Gastroesophageal sphincter (tissue), 4 donors: ENCODE data around the genes UGCG and PTBP3.

- PRO-cap, result bidirectional peak, plus-strand start at chr9:111037648, minus-strand start at chr9:111037522
- RAMPAGE, long total RNA, 4 experiments, result no peak in any of the 4 experiments
Observed at GRCh38 chr9:111037166-111037701, 1.0 kb downstream of the LPAR1 start.

GRCh38 chr9:111361993-111362590, 32.1 kb upstream of the OR2K2 start:
- PRO-cap, result no peak
- RAMPAGE, long total RNA, 4 experiments, result no peak in any of the 4 experiments

DNA sequence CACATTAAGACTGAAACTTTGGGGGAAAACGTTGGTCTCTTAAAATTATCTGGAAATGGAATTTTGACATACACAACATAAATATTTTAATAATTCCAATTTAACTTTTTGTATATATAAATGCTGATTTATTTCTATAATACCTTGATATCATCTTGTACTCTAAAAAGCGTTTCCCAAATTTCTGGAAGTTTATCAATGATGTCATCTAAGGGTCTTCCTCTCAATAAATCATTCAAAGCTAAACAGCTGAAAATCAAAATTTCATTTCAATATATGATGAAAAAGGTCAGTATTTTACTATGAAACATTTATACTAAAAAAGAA, 55.1 kb upstream of the OR2K2 start:
- PRO-cap, result no peak
- RAMPAGE, long total RNA, 4 experiments, result no peak in any of the 4 experiments

DNA sequence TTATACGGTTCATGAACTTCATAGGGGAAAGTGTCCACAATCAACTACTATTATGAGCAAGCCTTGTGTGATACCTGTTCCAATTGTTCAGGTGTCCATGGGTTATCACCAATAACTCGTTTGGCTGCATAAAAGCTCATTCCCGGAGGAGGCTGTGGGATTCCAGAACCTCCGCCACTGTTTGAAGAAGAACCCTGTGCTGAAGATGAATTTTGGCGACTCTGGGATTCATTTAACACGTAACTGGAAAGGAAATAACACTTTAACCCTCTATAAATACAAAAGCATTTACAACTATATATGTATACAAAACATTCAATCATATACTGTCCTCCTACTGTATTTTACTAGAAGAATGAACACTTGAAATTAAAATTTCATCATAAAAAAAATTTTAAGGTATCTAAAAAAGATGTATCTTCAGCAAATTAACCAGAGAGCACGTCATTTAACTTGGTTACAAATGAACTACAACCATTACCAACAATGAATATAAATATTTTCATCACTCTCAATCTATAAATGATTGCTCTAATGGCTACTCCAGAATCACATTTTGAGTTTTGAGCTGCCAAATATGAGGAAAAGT, 47.2 kb downstream of the ECPAS start:
- PRO-cap, result no peak
- RAMPAGE, long total RNA, 4 experiments, result no peak in any of the 4 experiments

DNA sequence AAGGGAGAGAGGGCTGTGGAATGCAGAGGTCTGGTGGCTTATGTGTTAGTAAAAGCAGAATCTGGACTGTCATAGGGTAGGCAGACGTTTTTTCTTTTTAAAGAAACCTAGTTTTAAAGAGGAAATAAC, 1.2 kb downstream of the GNG10 start:
- PRO-cap, result no peak
- RAMPAGE, long total RNA, 4 experiments, result no peak in any of the 4 experiments

- PRO-cap, result no peak
- RAMPAGE, long total RNA, 4 experiments, result no peak in any of the 4 experiments
Observed at GRCh38 chr9:111783642-111784207, 11.0 kb downstream of the SHOC1 start.

GRCh38 chr9:111895961-111896913, at the start of gene UGCG:
UGCG (plus strand) TSS chr9:111896814.
- PRO-cap, result bidirectional peak, plus-strand start at chr9:111896814, minus-strand start at chr9:111896664
- RAMPAGE, long total RNA, 4 experiments, result no peak in any of the 4 experiments

DNA sequence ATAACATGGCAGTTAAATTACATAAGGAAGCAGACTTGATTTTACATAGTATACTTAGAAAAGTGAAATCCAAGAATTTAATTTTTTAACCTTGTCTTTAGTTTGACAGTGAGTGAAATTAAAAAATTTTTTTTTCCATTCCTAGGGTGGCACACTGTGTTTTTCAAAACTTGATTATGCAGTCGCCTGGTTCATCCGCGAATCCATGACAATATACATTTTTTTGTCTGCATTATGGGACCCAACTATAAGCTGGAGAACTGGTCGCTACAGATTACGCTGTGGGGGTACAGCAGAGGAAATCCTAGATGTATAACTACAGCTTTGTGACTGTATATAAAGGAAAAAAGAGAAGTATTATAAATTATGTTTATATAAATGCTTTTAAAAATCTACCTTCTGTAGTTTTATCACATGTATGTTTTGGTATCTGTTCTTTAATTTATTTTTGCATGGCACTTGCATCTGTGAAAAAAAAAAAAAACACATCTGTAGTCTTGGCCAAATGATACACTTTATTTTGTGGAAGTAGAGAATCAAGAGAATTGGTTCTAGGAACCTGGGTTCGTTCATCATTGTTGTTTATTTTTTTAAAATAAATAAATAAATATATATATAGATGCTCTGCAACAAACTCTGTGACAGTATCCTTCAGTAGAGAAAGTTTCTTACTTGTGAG, 36.2 kb downstream of the UGCG start:
- PRO-cap, result no peak
- RAMPAGE, long total RNA, 4 experiments, result no peak in any of the 4 experiments

- PRO-cap, result no peak
- RAMPAGE, long total RNA, 4 experiments, result no peak in any of the 4 experiments
Observed at GRCh38 chr9:111933361-111934459, 37.1 kb downstream of the UGCG start.

GRCh38 chr9:111957832-111958730, 61.5 kb downstream of the UGCG start:
- PRO-cap, result unidirectional peak, plus-strand start at chr9:111958271
- RAMPAGE, long total RNA, 4 experiments, result no peak in any of the 4 experiments

DNA sequence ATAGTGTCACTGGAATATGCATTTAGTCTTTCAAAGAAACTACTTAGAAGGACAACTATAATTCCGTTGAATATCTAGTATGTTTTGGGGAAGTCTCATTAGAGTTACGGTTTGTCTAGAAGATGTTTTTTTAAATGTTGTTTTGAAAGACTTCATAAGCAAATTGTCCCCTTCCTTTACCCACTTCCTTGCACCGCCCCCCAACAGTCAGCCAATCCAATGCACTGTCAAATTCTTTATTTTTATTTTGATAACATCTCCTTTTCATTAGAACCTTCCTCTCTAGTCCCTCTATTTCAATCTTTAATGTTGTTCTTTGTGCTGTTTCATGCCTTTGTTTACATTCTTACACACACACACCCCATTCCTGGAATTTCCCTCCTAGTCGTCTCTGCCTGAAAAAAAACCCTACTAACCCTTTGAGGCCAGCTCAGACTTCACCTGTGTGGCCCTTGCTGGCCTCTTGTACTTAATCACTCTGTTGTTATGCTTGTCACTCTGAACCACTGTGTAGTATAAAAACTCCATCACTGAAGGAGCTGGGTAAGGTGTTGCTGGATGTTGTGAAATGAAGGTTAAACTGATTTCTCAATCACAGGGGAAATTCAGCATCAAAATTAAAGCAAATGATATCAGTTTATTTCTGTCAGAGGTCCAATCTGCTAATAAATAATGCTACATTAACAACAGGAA, 133.3 kb downstream of the UGCG start:
- PRO-cap, result no peak
- RAMPAGE, long total RNA, 4 experiments, result no peak in any of the 4 experiments

DNA sequence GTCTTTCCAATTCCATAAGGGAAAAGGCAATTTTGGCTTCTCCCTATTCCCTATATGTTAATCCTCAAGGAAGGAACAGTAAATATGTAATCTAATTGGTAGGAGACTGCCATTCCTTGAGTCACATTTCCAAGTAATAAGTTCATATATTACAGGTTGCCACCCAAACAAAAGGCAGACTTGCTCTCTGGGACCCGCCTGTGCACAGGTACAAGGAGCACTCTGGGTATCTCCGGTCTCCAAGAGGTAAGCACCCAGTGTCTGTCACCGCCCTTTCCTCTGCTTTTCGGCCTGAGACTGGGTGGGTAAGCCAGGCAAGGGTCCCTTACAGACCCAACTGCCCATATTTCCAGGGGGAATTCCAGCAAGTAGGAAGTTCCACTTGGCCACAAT, 82.0 kb downstream of the SUSD1 start:
- PRO-cap, result no peak
- RAMPAGE, long total RNA, 4 experiments, result no peak in any of the 4 experiments

DNA sequence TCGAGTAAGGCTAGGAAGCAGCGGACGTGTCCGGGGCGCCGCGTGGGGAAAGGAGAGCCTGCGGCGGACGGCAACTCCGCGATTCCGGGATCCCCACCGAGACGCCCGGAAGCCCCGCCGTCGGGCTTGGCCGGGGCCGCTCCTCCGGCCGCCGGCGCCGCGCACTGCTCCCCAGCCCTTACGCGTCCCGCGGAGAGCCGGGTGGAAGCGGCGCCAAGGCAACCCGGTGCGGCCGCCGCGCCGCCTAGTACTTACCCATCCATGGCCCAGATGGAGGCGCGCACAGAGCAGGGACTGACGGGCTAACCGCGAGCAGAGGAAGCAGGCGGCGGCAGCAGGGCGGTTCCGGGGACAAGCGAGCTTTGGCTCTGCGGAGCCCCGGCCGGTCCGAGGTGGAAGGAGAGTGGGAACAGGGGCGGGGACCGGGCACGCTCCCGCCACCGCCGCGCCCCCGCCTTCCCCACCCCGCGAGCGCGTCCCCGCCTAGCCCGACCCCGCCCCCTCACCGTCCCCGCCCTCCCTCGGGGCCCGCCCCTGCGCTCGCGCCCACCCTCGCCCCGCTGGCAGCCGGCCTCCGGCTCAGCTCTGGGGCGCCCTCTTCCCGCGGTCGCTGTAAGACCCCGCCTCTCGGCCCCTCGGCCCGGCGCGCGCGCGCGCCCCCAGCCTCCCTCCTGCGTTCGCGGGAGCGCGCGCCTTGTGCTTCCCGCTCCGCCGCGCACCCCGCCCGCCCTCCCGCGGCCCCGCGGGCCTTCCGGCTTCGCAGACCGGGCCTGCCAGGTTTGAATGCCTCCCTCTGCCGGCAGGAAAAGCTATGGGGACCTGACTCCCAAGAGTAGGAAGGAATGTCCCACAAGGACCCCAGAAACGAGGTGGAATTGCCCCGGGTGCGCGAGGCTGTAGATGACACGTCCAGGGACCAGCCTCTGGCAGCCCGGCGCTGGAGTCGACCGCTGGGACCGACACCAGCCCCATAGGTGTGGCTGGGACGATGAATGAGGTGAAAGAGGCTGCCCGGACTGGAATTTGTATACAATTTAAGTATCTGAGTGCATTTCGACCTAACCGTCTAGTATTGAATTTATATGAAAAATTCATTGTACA, at the start of gene PTBP3:
Gene PTBP3, minus strand, starts transcription at position 405 of the 1,101 bp plus-strand sequence.
- PRO-cap, result bidirectional peak, plus-strand start at position 776 of the sequence, minus-strand start at position 394 of the sequence
- RAMPAGE, long total RNA, 4 experiments, result start-site peak on the minus strand in 2 of 4 experiments, centred at positions 363 to 405 of the sequence, 162 to 383 reads per replicate

DNA sequence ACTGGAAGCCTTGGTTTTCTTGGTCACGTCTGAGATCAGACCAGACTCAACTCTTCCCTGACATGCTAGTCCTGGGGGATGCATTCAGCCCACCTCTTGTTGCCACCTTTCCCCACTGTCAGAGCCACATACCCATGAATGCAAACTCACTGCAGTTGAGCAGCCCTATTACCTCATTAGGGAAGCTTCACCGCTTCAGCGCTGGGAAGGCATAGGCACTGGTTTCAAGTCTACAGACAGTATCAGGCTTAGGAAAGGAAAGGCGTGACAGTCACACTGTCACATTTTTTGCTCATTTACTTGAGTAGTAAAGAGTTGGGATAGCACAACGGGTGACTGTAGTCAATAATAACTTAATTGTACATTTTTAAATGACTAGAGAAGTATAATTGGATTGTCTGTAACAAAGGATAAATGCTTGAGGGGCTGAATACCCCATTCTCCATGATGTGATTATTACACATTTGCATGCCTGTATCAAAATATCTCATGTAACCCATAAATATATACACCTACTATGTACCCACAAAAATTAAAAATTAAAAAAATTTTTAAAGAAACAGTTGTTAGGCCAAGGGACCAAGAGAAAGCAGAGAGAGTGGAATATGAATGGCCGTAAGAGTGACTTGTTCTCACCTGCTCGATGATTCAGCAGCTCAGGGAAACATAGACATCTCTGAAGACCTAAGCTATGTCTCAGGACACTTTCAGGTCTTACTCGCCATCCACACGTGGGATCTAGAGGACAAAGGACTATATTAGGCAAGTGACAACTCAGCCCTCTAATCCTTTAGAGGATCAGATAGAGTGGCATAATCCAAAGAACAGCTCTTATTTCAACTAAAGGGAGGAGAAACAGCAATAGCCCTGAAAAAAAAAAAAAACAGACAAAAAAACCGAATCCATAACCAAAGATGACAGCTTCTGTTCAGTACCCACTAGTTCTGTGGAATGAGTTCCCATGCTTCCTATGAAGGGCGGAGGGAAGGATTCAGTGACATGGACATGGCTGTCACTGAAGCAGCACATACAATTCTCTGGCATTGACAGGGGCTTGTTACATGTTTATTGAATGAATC, 95.6 kb downstream of the KIAA1958 start:
- PRO-cap, result no peak
- RAMPAGE, long total RNA, 4 experiments, result no peak in any of the 4 experiments

GRCh38 chr9:112659145-112659761, 58.7 kb downstream of the INIP start:
- PRO-cap, result no peak
- RAMPAGE, long total RNA, 4 experiments, result no peak in any of the 4 experiments

GRCh38 chr9:112866420-112867040, 24.1 kb downstream of the SLC46A2 start:
- PRO-cap, result no peak
- RAMPAGE, long total RNA, 4 experiments, result no peak in any of the 4 experiments

- PRO-cap, result no peak
- RAMPAGE, long total RNA, 4 experiments, result no peak in any of the 4 experiments
Observed at GRCh38 chr9:112882601-112883494, 7.8 kb downstream of the SLC46A2 start.

GRCh38 chr9:113313286-113313940, 10.2 kb upstream of the RNF183 start:
- PRO-cap, result no peak
- RAMPAGE, long total RNA, 4 experiments, result no peak in any of the 4 experiments

DNA sequence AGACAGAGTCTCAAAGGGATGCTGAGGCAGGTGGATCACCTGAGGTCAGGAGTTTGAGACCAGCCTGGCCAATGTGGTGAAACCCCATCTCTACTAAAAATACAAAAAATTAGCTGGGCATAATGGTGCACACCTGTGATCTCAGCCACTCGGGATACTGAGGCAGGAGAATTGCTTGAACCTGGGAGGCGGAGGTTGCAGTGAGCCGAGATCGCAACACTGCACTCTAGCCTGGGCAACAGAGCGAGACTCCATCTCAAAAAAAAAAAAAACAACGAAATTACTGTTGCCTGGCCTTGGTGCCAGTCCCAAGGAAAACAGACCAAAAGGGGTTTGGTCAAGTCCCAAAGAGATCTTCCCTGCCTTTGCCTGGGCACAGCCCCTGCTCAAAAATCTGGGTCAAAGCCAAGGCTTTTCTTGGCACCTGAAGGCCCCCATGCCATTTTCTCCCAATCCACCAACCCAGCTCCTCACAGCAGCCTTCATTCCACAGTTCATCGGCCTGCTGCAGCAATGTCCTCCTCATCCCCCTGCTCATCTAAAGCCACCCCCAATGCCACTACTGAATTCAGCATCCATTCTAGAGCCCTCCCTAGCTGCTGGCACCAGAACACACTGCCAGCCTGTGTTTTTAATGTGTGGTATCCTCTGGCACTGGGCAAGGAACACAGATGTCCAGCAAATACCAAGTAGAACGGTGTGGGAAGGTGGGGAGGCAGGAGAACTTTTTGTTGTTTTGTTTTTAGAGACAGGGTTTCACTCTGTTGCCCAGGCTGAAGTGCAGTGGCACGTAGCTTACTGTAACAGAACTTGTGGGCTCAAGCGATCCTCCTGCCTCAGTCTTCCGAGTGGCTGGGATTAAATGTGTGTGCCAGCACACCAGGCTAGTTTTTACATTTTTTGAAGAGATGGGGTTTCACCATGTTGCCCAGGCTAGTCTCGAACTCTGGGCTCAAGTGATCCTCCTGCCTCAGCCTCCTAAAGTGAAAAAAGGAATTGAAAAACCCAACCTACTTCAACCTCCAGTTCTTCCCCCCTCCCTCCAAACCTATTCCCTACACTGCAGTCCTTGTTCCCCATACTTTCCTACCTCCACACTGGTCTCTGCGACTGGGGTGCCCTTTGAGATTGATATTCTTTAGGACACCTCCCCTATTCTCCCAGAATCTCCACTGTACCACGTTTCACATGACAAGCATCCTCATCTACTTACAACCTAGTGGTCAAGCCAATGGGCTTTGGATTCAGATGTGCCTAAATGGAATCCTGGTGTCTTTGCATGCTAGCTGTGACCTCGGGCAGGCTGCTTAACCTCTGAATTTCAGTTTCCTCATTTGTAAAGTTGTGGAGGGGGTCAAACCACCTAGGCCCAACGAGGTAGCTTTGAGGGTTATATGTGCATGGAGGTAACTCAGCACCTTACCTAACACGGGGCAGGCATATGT, 4.7 kb downstream of the HDHD3 start:
- PRO-cap, result no peak
- RAMPAGE, long total RNA, 4 experiments, result no peak in any of the 4 experiments

- PRO-cap, result no peak
- RAMPAGE, long total RNA, 4 experiments, result no peak in any of the 4 experiments
Observed at GRCh38 chr9:113527960-113528577, 64.5 kb downstream of the RGS3 start.